Metastatic Breast Carcinoma in the Brain (tissue), 10 donors: ENCODE measurements around the genes COMMD3 and SPAG6.

- PRO-cap, 10 experiments: no peak in any of the 10 experiments
Observed at GRCh38 chr10:19824801-19825312, 8.6 kb downstream of the PLXDC2 start.

DNA sequence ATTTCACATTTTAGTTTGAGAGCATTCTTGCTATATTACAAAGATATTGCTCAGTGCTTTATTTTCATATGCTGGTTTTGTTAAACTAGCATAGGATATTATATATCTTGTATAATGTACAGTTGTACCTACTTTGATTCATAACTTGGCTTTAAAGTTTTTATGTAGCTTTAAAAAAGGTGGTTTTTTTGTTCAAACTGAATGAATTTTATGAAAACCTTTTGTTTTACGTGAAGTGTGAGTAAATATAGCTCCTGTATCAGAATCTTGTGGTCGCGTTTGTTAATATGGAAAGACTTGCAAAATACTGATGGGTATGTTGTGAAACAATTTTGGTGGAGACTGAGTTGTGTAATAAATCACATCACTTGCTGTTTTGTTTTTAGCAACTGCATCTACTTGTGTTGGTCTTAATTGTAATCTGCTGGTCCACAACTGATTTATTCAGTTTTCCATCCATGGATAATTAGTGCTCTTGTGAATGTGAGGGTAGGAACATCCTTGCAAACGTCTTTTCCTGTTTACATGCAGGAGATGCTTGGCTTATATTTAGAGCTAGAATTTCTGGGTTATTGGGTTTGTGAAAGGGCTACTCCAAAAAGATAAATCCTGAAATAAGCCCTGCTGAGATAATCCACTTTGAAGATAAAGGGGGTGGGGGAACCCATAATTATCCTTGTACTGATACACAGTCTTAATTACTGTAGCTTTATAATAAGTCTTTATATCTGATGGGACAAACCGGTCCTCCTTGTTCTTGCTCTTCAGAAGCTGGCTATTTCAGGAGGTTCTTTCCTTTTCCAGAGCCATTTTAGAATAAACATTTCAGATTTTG lies 10.6 kb downstream of the PLXDC2 start:
- PRO-cap, 10 experiments: peak in 1 of 10 experiments; most common plus-strand start position 413 of the sequence (in 1); most common minus-strand start position 281 of the sequence (in 1)

DNA sequence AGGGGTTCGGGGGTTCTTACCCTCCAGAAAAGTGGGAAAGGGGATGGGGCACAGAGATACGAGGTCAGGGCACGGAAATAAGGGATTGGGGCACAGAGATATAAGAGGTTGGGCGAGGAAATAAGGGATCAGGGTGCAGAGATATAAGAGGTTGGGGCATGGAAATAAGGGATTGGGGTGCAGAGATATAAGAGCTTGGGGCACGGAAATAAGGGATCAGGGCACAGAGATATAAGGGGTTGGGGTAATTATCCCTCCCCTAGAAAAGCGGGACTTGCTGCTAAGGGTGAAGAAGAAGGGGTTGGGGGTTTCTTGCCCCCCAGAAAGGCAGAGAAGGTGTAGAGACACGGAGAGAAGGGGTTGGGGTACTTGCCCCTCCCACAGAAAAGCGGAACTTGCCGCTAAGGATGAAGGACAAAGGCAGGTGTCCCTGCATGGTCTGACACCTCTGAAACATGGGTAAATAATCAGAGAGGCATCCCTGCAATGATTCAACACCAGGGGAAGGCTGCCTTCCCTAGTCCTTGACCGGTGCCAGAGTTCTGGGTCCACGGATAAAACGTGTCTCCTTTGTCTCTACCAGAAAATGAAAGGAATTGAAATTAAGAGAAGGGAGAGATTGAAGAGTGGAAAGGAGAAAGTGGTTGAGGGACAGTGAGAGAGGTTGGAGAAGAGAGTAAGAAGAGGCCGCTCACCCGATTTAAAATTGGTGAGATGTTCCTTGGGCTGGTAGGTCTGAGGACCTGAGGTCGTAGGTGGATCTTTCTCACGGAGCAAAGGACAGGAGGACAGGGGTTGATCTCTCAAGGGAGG lies 307.7 kb downstream of the PLXDC2 start:
- PRO-cap, 10 experiments: no peak in any of the 10 experiments

DNA sequence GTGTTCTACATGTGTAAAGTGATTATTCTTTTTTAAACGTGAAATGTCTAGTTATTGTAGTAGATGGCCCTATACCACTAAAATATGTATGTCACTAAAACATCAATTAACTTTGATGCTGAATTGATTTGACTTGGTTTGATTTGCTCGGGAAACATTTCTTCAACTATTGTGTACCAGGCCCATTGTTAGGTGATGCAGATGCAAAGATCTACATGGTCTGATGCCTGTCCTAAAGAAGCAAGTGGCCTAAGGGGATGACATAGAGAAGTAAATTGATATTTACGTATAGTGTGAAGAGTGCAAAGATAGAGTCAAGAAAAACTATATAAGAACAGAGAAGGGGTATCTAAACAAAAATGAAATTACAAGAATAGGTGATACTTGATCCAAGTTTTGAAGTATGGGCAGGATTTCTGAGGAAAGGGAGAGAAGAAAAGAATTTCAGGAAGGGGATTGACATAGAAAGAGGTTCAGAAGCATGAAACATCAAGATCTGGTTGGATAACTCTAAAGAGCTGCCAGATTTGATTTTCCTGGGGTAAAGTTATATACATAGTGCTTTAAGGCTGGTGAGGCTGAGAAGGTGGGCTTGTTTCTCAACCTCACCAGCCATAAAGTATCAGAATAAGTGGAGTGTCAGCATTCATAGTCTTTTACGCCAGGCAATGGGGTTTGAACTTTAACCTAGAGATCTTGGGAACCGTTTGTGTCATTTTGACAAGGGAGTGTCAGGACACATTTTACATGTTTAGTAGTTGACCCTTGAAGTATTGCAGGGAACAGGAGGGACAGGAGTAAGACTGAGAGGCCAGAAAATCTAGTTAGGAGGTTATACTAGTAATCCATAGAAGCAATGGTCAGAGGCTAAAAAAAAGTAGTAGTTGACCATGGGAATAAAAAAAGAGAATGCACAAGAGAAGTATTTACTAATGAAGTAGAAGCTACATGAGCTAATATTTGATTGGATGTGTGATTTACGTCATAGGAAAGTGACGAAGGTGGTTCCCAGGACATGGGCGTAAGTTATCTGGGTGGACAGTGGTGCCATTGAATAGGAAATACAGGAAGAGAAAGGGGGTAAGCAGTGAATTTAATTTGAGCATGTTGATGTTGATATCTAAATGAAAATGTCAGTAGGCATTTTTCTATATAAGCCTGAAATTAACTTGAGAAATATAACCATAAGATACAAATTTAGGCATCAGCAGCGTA lies 411.2 kb downstream of the PLXDC2 start:
- PRO-cap, 10 experiments: no peak in any of the 10 experiments

DNA sequence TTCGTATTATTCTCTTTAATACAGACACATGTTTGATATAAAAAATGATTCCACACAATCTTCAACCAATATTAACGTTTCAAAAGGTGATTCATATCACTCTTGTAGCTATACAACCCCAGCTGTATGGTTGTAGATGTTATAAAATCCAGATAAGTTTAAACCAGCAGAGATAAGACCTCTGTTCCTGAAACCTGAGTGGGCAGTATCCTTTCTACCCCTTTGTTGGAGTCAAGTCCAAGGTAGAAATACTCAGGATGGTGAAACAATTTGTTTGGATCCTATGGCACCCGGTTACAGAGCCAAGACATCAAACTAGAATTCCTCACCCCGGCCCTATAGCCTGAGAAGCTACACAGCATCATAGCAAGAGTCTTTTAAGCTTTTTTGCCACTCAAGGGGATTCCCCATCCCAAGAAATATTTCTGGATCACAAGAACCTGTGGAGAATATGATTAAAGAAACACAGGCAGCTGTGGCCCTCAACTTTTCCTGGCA lies 437.6 kb downstream of the PLXDC2 start:
- PRO-cap, 10 experiments: no peak in any of the 10 experiments

DNA sequence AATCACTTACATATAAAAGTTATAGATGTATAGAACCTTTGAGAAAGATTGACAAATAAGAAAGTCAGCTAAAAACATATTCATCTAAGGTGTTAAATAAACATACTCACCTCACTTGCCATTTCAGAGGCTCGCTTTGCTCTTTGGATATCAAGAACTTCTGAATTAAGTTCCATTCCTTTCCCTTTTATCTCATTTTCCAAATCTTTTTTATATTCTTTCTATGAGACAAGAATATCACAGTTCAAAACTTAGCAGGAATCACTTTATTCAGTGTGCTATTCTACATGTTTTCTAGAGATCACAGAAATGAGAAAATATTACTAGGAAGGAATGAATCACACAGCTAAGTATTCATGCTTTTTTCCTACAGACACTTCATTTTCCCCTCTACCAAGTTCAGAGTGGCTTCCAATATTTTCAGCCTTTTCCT lies 56.5 kb downstream of the NEBL start:
- PRO-cap, 10 experiments: no peak in any of the 10 experiments

- PRO-cap, 10 experiments: no peak in any of the 10 experiments
Observed at GRCh38 chr10:21020414-21021175, 123.5 kb upstream of the NEBL start.

DNA sequence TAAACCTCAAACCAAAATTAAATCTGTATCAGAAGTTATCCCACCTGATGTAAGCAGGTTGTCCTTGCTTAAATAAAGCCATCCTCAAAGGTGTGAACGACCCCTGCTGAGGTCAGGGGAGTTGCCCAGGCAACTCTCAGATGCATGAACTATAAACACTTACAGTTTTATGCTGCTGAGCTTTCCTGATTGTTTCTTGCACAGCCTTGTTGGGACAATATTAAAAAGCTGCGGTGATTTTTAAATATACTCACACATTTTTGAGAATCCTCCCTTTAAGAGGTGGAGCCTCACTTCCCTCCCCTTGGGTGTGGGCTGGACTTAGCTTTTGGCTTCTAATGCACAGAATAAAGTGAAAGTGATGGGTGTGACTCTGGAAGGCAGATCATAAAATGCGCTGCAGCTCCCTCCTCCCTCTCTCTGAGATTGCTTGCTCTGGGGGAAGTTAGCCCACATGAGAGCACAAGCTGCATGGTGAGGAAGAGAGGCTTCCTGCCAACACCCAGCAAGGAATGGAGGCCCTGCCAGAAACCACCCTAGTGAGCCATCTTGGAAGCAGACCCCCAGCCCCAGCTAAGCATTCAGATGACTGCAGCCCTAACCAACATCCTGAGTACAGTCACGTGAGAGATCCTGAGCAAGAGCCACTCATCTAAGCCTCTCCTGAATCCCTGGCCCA lies 152.6 kb downstream of the SKIDA1 start:
- PRO-cap, 10 experiments: peak in 2 of 10 experiments; most common plus-strand start position 376 of the sequence (in 1); most common minus-strand start position 219 of the sequence (in 1)

DNA sequence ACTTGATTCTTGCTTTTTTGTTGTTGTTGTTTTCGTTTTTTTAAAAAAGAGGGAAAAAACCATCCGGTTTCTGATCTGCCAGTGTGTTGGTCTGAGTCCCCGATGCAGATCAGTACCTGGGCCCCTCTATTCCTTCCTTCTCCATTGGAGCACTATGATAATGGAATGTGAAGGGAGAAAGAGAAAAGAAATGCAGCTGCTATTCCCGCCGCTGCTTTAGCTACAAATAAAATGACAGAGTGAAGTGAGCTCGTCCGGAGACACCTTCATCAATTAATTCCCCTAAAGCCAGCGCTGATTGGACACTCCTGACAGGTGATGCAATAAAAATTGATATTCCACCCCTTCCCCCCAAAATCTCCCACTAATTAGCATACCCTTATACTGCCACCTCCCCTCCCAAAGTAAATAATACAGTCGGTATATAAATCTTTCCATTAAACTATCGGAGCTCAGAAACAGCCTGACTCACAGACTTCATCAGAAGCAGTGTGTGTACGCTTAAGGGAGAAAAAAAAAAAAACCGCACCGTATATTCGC lies 7.4 kb downstream of the SKIDA1 start:
- PRO-cap, 10 experiments: peak in 5 of 10 experiments; most common plus-strand start position 455 of the sequence (in 5); most common minus-strand start position 218 of the sequence (in 3)

- PRO-cap, 10 experiments: no peak in any of the 10 experiments
Observed at GRCh38 chr10:21544198-21544554, 10.1 kb downstream of the MLLT10 start.

DNA sequence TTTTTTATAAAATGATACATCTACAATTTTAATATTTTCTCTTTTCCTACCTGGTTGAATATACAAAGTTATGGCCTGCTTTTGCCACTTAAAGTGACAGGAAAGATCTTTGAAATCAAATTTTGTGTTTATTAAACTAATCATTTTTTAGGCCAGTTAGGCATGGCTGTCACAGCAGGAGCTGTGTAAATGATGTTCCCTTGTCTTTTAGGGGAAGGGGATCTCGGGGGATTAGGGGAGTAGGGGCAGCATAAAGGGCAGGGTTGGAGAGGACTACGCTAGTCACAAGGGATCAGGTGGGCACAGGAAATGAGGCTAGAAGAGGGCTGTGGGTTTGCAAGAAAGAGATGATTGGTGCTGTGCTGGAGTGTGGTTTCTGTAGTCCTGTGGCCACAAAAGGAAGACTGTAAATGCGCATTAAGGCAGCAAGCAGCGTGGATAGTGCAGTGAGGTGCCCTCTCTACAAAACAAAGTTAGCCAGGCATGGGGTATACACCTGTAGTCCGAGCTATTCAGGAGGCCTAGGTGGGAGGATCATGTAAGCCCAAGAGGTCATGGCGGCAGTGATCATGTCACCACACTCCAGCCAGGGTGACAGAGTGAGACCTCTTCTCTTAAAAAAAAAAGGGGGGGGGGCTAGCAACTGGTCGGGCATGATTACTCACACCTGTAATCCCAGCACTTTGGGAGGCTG lies 212.0 kb downstream of the MLLT10 start:
- PRO-cap, 10 experiments: no peak in any of the 10 experiments

GRCh38 chr10:21756750-21757052 lies 222.7 kb downstream of the MLLT10 start:
- PRO-cap, 10 experiments: peak in 1 of 10 experiments; most common plus-strand start chr10:21756873 (in 1)

- PRO-cap, 10 experiments: peak in 10 of 10 experiments; most common plus-strand start chr10:22002934 (in 8); most common minus-strand start chr10:22003232 (in 10)
Observed at GRCh38 chr10:22002656-22003610, 597 bp downstream of the DNAJC1 start.

DNA sequence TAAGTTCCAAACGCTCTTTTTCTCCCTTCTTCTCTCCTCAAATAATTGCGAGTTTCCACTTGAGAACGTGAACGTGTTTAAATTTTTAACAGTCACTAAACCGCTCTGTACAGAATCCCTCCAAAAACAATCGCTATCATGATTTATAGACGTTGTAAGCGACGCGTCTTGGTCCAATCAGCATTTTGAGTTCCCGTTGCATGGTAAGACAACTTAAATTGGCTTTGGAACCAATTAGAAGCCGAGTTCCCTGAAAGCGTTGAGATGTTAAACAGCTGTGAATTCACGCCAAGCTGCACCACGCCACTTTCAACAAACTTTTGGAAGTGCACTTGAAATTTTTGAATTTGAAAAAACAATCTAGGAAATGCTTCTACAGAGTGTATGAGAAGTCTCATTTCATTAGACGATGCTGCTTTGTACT lies 12.6 kb upstream of the EBLN1 start:
- PRO-cap, 10 experiments: peak in 8 of 10 experiments; most common plus-strand start position 244 of the sequence (in 1); most common minus-strand start position 187 of the sequence (in 8)

DNA sequence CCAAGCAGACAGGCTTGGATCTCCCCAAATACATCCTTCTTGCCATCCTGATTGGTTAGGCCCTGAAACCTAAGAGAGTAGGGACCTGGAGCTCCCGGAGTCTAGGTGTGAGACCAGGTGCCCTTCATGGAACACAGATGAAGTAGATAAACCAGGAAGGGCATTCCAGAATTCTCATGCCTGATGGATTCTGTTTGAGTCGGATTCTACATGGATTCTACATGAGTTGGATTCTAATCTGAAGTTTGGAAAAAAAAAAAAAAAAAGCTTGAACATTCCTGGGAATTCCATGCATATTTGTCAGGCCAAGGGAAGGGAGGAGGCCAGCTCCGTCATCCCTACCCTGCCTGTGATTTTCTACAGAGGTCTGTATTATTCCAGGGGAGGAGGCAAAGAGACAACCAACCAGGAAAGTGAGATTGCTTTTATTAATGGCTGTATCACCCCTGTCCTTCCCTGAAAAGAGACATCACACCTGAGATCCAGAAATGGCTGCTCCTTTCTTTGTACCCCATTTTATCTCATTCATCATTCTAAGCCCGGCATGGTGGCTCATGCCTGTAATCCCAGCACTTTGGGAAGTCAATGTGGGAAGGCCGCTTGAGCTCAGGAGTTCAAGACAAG lies 27.8 kb upstream of the EBLN1 start:
- PRO-cap, 10 experiments: no peak in any of the 10 experiments

DNA sequence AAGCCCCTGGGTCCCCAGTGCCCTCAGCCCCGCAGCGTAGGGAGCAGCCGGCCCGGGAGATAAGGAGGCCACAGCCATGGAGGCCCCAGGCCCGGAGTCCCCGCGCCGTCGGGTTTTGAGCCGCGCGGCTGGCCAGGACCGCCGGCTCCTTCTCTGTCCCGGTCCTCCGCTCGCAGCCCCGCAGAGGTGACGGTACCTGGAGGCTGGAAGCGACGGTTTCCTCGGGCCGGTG lies 35.3 kb upstream of the EBLN1 start:
- PRO-cap, 10 experiments: no peak in any of the 10 experiments

- PRO-cap, 10 experiments: peak in 3 of 10 experiments; most common minus-strand start chr10:22253542 (in 3)
Observed at GRCh38 chr10:22253462-22254011, 35.7 kb upstream of the EBLN1 start.

GRCh38 chr10:22315770-22316842 lies at the start of gene COMMD3:
TSS of gene COMMD3 (plus strand) at chr10:22316388.
- PRO-cap, 10 experiments: peak in 10 of 10 experiments; most common plus-strand start chr10:22316452 (in 6); most common minus-strand start chr10:22316355 (in 7)

DNA sequence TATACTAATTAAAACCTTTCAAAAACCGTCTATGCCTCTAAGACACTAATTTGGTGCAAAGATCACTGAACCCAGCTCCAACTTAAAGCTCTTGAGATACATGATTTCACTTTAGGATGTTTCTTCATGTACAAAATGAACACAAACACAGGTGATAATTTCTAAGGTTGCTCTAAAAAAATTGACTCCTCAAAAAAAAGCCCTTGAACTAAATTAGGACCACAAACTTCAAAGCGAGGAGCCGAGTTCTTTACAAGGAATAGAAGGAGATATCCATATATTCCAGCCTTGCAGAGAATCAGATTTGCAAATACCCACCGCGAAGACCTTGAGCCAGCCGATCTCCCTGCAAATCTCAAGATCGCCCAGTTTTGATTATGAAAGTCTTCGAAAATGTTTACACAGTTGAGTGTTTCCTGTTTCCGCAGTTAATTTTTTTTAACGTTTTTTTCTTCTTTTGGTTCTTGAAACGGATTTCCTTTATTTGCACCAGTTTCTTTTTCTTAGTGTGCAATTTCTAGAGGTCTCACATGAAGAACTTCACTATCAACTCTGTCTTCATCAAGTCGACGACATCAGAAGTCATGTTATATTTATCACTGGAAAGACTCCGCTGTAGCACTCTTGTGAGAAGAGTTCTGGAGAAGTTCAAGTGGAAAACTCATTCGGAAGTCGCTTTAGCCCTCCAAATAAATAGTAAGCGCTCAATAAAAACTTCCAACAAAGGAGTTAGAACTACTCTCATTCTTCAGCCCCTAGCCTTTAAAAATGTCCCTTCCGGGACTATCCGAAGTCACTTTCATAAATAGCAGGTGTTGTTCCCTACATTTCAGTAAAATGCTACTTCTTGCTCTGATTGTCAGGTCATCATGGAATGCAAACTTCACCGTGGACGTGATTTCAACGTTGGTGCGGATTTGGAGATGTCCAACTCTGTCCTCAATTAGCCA lies 12.1 kb upstream of the SPAG6 start:
- PRO-cap, 10 experiments: peak in 2 of 10 experiments; most common plus-strand start position 556 of the sequence (in 1); most common minus-strand start position 356 of the sequence (in 1)

DNA sequence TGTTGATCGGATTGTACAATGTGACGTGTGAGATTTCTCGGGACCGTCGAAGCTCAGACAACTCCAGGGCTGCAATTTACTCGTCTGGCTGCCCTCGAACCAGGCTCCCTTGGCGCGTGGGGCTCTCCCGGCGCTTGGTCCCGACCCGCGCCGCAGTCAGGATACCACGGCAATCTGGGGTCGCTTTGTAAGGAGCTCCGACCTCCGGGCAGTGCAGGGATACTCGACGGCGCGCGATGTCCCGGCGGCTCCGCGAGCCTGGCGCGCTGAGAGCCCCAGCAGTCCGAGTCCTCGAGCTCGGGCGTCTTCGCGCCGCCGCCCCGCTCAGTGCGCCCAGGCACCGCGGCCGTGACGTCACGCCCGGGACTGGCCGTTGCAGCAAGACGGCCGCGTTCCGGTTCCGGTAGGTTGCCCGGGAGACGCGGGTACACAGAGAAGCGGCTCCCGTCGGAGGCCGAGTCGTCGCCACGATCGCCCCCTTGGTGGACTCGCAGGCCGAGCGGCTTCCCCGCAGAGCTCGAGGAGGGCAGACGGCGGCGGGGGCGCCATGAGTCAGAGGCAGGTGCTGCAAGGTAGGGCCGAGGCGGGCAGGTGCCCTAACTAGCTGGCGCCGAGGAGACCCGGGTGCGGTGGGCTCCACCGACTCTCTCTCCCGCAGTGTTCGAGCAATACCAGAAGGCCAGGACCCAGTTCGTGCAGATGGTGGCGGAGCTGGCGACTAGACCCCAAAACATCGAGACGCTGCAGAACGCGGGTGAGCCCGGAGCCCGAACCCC lies at the start of gene SPAG6:
SPAG6 (plus strand) TSS at position 432 of the 776 bp plus-strand sequence.
- PRO-cap, 10 experiments: no peak in any of the 10 experiments